Vermiform appendix (tissue), 1 donor: ENCODE measurements around the genes SPATA2 and SNAI1.

DNA sequence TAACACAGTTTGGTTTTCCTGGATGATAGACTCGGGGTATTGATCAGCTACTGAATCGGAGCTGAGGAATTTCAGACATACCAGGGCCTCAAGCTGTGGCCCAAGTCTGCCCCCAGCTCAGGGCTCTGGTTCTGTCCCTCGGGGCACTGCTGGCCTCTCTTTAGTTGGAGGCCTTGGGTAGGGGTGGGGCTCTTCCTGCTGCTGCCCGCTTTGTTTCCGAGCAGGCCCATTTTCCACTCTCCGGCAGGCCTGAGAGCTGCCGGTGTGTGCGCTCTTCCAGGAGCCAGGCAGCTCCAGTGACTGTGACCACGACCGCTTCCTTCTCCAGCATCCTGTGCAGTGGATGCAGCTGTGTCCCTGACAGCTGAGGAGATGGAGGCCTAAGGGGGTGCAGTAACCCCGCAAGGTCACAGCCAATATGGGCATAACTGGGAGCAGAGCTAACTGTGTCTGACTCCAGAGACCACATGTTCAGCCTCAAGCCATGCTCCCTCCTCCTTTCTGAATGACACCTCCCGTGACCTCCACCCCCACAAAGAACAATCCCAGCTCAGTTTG, 28.1 kb downstream of the SPATA2 start:
- PRO-cap: no peak

- PRO-cap: no peak
These were observed 9.0 kb downstream of the SPATA2 start for GRCh38 chr20:49906050-49907033.

DNA sequence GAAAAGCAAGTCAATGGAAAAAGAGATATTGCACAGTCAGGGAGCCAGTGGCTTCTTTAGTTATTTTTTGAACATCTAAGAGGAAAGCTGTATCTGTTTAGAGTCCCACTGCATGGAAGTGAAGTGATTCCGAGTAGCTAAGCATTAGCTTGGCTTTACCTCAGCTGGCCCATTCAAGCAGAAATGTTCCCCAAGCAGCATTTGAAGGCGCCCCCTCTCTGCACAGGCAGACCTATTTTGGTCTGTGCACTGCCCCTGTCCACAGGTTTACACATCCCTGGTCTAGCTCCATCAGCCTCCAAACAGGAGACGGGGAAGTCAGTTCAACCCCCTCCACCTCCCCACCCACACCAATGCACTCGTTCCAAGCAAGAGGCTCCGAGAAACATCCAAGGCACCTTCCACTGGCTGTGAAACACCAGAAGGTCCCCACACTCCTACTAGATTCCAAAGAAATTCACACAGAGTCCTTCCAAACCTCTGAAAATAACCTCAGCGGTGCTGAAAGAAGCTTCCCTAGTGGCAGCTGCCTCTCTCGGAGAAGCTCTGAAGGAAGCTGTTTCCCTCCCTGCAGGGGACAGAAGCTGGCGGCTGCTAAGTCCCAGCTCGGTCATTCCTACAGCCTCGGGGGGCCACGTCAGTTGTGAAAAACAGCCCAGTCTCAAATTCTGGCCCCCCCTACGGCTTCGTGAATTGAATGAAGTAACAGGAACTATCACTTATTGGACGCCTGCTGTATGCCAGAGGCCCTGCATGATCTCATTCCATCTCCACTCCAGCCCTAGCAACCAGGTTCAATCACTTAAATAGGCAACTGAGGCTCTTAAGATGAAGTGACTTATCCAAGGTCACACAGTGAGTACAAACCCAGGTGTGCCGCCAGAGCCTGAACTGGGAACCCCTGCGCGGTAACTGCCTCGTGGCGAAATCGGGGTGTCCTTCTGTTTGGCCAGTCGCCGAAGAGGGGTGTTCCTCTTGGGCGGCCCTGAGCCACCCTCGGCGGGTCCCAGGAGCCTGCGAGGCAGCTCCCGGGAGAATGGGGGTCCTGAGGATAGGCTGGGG, 835 bp downstream of the SPATA2 start:
- PRO-cap: no peak

- PRO-cap: bidirectional peak, plus-strand start at chr20:49915822, minus-strand start at chr20:49915529
These were observed at the start of gene SPATA2 for GRCh38 chr20:49915225-49916179. TSS of gene SPATA2 (minus strand) at chr20:49915529.

GRCh38 chr20:49982194-49983370, at the start of gene SNAI1:
TSS of gene SNAI1 (plus strand) at chr20:49982980.
- PRO-cap: bidirectional peak, plus-strand start at chr20:49982976, minus-strand start at chr20:49982797

GRCh38 chr20:50121454-50122312, 8.7 kb upstream of the UBE2V1 start:
- PRO-cap: no peak

- PRO-cap: no peak
These were observed 101.2 kb downstream of the CEBPB start for GRCh38 chr20:50291831-50292190.

DNA sequence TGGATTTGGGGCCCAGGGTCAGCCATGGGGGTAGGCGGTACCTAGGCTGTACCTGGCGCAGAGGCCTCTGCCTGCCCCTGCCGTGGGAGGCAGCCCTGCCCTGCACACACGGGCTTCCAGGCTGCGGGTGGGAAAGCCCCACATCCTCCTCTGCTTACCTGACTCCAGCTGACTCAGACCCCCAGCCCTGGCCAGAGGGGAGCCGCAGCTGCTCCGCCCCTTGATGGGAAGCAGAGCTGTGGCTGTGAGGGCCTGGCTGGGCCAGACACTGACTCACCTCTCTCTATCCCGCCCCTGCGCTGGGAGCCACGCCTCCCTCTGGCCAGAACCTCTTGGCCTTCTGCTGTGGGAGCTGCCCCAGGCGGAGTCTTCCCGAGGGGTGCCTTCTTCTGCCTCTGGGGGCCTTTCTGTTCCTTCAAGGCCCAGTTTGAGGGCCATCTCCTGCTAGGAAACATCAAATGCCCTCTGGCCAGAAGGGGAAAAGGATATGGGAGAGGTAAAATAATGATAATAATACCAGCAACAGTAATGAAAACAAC, 130.7 kb downstream of the CEBPB start:
- PRO-cap: bidirectional peak, plus-strand start at position 325 of the sequence, minus-strand start at position 129 of the sequence

GRCh38 chr20:50347630-50348283, 157.1 kb downstream of the CEBPB start:
- PRO-cap: no peak

DNA sequence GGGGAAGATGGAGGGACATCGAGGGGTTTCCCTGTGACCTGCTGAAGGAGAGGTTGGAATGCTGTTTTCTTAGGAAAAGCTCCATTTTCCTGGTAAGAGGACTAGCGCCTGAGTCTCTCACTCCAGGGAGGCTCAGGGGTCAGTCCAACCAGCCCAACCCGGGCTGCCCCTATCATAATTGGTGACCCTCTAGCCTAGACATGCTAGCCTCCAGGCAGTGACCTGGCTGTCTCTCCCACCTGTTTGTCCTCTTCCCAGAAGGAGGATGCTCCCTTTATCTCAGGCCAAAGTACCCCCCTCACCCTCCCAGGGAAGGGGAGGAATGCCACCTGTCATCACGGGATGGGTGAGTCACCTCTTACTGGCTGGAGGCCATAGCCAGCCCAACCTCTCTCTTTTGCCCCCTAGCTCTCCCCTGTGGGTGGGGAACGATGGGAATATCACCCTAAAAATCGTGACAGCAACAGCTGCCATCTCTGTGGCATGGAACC, 137.6 kb upstream of the PTPN1 start:
- PRO-cap: no peak

- PRO-cap: bidirectional peak, plus-strand start at chr20:50379464, minus-strand start at chr20:50379321
These were observed 130.9 kb upstream of the PTPN1 start for GRCh38 chr20:50379080-50379979.

DNA sequence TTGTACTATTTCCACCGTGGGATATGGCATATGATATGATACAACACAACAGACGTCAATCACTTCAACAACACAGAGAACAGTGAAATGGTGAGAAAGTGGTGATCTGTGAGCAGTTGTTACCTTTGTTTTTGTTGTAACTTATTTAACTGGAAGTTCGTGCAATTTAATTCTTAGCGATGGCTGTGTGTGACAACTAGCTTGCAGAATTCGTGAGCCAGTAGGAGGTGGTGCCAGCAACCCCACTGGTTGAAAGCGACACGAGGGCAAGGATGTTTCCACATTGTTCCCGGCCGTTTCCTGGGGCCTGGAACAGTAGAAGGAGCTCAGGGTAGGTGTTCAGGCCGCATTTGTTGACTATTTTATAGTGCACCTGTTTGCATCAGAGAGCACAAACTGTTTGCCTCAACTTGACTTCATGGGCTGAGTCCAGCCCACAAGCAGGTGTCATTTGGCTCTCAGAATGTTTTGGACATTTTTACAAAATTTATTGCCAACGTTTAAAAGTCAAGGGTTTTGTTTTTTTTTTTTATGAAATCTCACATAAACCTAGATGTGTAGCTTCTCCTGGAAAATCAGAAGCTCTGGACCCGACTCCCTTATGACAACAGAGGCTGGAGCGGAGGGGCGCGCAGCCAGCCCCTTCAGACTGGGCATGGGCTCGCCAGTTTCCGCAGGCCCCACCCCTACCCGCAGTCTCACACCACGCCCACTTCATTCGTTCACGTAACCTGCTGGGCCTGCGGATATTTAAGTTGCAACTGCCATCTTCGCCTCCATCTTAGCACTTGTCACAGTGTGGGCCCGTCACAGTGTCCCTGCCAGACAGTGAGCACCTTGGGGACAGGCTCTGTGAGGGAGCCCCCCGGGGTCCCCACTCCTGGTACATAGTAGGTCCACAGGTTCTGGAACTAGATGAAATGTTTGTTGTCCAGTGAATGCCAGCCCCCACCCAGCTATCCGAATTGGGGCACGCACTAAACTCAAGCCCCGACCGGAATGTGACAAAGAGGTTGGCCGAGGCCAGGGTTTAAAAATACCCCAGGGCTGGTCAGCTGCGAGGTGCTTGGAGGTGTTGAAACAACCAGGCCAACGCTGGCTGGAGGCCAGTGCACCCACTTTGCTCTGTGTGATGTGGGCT, 111.8 kb upstream of the PTPN1 start:
- PRO-cap: no peak

GRCh38 chr20:50403547-50404341, 106.4 kb upstream of the PTPN1 start:
- PRO-cap: no peak

- PRO-cap: bidirectional peak, plus-strand start at chr20:50422546, minus-strand start at chr20:50422365
These were observed 87.8 kb upstream of the PTPN1 start for GRCh38 chr20:50422209-50422963.

GRCh38 chr20:50514599-50515230, 4.5 kb downstream of the PTPN1 start:
- PRO-cap: no peak

GRCh38 chr20:50520540-50521281, 10.5 kb downstream of the PTPN1 start:
- PRO-cap: no peak

DNA sequence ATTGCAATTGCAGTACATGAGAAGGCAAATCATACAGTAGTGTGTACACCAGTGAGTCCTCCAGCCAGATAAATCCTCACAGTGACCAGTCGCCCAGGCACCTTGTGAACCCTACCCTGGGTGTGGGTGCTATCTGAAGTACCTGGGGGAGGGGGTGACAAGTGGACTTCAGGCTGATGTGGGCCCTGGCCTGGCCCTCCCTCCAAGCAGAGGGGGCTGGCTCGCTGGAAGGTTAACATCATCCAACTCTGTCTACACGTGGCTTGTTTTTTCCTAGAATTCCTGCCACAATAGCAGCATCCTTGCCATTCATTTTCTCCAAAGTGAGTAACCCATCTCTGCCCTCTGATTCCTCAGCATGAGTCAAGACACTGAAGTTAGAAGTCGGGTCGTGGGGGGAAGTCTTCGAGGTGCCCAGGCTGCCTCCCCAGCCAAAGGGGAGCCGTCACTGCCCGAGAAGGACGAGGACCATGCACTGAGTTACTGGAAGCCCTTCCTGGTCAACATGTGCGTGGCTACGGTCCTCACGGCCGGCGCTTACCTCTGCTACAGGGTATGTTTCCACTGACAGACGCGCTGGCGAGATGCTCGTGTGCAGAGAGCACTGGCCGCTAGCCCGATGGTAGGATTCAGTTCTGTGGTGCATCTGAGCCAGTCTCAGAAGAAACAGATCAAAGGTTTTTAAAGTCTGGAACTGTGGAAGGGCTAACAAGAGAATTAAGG, 70.9 kb downstream of the PTPN1 start:
- PRO-cap: no peak

DNA sequence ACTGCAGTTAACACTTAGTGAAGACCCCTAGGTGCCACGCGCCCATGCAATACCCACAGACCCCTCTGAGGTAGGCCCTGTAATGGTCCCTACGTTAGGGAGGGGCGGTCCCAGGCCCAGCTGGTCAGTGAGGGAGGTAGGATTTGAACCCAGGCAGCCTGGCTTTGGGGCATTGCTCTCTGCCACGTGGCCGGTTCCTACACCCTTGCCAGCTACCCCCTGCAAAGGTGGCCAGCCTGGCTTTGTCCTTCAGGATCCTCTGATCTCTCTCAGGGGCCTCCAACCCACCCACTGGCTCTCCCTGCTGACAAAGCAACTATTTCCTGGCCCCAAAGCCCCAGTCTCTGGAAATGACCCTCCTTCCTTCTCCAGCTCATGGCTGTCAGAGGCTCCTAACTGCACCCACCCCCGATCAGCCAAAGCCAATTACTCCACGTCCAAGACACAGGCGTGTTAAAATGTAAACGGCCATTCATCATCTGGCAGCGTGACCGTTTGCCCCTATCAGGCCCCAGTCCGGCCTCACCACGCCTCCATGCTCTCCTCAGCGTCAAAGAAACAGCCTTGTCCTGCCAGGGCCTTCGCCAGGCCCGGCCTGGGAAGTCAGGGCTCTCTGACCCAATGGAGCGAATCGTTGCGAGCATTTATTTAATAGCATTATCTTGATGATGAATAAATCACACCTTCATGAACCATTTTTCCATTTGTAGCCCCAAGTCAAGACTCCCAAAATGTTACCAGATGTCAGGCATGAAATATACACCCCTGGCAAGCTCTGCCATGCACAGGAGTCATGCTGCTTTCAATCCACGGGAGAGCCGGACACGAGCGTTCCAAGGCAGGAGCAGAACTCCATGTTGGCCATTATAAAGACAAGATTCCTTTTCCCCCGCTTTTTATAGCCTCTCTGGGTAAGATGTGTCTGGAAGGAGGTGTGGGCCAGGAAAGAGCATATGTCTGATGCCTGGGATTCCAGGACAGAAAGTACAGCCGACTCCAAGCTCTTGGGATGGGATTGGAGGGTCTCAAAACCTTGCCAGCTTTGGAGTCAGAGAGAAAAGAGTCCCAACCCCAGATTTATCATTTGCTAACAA, 17.8 kb downstream of the RIPOR3 start:
- PRO-cap: no peak

- PRO-cap: no peak
These were observed 11.0 kb downstream of the RIPOR3 start for GRCh38 chr20:50680119-50681002.

DNA sequence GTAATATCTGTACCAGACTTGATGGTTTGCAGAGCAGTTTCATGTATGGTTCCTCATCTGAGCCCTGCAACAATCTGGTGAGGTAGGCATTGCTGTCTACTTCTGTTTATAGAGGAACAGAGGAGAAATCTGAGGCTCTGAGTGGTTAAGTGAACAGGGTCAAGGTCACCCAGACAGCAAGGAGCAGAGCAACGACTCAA, 4.1 kb upstream of the PARD6B start:
- PRO-cap: no peak